CD14-positive monocyte (primary cell): ENCODE measurements around the genes USP26 and PLAC1.

DNA sequence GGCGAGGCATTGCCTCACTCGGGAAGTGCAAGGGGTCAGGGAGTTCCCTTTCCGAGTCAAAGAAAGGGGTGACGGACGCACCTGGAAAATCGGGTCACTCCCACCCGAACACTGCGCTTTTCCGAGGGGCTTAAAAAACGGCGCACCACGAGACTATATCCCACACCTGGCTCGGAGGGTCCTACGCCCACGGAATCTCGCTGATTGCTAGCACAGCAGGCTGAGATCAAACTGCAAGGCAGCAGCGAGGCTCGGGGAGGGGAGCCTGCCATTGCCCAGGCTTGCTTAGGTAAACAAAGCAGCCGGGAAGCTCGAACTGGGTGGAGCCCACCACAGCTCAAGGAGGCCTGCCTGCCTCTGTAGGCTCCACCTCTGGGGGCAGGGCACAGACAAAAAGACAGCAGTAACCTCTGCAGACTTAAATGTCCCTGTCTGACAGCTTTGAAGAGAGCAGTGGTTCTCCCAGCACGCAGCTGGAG is 56.1 kb upstream of the ENOX2 start:
- CAGE, long polyA plus RNA: no peak

- CAGE, long polyA plus RNA: no peak
These were observed 100.0 kb downstream of the ARHGAP36 start for GRCh38 chrX:131158170-131158458.

- CAGE, long polyA plus RNA: no peak
These were observed 41.7 kb upstream of the FRMD7 start for GRCh38 chrX:132169420-132169951.

- CAGE, long polyA plus RNA: no peak
These were observed 12.9 kb downstream of the RAP2C start for GRCh38 chrX:132206290-132206706.

DNA sequence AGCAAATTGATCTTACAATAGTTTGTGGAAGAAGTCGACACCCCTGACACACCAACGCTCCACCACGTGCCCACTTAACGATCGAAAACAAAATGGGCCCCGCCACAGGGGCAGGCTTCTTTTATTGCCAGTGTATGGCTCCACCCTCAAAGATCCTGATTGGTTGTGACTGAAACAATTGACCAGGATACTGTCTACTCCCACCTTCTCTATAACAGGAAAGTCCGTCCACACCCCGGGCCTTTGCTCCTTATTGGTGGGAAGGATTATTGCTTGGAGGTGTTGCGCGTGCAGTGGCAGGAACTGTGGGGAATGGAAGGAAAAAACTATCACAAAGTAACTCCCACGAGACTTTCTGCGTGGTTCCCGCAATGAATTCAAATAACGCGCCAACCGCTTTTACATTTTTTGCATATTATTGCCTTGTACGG is at the start of gene USP26:
TSS of gene USP26 (minus strand) at position 96 of the 431 bp plus-strand sequence.
- CAGE, long polyA plus RNA: no peak

GRCh38 chrX:133413497-133413782 is 1.8 kb downstream of the GPC4 start:
- CAGE, long polyA plus RNA: no peak

GRCh38 chrX:133444782-133445561 is 29.7 kb upstream of the GPC4 start:
- CAGE, long polyA plus RNA: no peak

DNA sequence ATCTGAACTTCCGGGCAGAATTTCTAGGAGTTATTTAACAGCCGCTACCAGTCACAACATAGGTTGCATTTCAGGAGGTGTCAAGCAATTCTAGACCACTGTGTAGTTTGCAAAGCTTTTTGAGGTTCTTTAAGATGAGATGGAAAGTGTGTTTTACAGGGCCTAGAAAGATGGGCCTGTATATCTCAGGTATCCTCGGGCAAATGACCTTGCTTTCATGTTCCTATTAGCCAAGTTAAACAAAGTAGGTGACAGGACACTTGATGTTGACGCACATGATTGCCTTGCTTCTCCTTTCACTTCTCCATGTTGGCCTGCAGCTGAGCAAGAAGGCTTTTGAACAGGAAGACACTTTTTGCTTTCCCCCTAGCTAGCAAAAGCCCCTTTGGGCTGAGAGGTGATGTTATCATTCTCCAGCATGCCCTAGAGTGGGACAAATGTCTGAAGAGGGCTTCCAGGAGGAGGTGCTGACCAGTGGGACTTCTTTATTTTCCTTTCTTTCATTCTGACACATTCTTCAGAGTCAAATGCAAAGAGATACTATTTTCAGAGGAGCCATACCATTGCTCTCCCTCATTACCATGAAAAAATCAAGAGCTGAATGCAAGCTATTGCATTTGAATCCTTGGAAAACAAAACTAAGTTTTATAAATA is 202.1 kb downstream of the GPC3 start:
- CAGE, long polyA plus RNA: no peak

GRCh38 chrX:134621843-134622737 is 36.2 kb downstream of the PLAC1 start:
- CAGE, long polyA plus RNA: no peak

DNA sequence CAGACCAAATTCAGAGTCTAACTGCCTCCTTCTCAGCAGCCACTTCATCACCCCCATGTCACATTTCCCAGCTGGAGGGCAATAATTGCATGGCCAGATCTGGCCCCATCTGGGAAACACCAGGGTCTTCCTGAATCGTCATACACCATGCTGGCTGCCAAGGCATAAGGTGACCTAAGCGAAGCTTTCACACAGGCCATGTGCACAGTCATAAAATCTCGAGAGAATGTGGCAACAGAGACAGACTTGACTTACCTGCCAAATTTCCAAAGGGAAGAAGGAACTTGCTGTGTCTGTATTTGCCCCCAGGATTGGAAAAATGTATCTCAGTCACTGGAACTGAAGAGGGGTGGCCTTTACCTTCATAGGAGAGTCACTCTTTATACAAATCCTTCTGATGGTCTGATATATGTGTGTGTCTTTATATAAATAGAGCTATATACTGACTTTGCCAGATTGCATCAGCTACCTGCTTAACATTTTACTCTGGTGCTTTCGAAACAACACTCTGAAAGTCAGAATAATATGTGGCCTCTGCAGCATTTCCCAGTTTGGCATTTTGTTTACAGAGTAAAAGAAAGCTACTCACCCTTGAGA is at the start of gene PLAC1:
TSS of gene PLAC1 (minus strand) at position 399 of the 597 bp plus-strand sequence.
- CAGE, long polyA plus RNA: no peak

- CAGE, long polyA plus RNA: no peak
These were observed 26.0 kb downstream of the PABIR2 start for GRCh38 chrX:134770668-134771686.

DNA sequence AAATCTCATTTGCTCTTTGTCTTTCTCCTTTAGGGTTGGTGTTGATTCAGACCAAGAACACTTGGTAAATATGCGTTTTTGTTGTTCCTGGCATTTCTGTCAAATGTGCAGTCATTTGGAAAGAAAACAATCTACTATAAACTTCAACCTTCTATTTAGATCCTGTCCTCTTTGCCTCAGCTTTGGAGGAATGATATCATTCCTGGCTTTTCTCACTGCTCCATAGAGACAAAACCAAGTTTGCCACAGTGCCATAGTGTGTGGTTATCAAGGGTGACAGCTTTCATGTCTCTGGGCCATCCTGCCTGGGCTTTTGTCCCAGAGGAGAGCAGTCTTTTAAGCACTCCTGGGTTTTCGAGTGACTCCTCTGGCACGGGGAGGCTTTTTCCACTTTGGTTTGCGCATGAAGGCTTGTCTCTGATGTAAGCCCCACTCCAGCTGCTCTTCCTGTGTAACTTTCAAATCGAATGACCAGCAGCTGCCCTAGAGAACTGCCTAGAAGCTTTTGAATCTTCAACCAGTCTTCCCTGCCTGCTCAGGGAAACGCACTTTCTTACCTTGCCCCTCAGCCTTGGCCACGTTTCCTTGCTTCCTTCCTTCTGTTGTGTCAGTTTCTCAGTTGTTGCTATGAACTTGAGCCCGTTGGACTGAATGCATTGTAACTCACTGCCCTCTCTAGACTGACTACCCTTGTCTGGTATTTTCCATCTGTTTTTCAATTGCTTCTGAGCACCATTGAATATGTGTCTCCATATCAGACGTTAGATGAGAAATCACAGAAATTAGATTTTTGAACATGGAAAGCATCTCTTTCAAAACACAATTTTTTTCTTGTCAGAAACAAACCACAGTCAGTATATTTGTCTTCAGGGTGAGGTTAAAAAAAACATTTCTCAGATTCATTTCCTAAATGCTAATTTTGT is 45.1 kb downstream of the SLC9A6 start:
- CAGE, long polyA plus RNA: no peak

- CAGE, long polyA plus RNA: no peak
These were observed 85.4 kb downstream of the SLC9A6 start for GRCh38 chrX:136070682-136070926.

DNA sequence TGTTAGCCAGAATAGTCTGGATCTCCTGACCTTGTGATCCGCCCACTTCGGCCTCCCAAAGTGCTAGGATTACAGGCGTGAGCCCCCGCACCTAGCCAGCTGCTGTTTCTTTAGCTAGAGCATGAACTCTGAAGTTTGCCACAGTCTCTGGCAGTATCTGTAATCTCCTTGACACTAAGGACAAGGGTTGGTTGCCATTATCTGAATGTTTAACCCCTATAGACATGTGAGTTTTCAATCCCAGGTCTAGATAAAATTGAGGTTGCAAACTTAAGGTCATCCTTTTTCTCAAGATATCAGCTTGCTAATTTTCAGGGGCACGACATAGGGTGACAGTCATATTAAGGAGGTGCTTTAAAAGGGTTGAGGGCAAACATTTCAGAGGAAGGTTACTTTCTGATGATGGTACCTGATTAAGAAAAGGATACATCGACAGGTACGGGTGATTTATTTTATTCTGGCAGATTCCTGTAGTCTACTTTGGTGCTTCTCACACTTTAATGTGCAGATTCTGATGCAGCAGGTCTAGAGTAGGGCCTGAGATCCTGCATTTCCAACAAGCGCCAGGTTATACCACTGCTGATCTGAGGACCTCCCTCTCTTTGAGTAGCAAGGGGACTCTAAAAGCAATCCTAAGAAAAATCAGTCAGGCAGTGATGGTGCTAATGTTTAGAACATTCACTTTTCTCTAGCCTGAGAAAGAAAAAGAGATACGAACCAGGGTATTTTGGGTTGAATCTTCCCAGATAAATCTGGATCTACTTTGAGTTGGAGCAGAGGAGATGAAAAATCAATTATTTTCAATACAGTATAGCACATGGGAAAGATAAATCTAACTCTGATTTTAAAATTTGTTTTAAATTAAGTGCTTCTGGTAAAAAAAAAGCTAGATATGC is 22.7 kb upstream of the FHL1 start:
- CAGE, long polyA plus RNA: no peak

- CAGE, long polyA plus RNA: no peak
These were observed 5.9 kb downstream of the FHL1 start for GRCh38 chrX:136202616-136203364.

DNA sequence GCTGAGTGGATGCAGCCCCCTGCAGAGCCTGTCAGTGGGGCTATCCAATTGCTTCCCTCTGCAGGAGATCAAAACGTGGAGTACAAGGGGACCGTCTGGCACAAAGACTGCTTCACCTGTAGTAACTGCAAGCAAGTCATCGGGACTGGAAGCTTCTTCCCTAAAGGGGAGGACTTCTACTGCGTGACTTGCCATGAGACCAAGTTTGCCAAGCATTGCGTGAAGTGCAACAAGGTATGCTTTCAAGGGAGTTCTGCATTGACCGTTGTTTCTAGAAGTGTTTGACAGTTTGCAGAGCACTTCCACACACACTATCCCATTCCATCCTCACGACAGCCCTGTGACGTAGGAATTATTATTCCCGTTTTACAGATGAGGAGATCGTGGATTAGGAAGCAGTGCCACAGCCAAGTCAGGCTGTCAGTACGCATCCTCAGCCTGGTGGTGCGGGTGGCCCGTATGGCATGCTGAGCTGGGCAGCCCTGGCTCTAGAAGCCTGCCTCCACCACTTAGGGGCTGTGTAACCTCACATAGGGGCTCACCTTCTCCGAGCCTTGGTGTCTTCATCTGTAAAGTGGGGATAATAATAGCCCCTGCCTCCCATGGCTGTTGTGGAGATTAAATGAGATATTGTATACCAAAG is 11.0 kb downstream of the FHL1 start:
- CAGE, long polyA plus RNA: no peak

- CAGE, long polyA plus RNA: no peak
These were observed 565 bp downstream of the MAP7D3 start for GRCh38 chrX:136250472-136251198.

DNA sequence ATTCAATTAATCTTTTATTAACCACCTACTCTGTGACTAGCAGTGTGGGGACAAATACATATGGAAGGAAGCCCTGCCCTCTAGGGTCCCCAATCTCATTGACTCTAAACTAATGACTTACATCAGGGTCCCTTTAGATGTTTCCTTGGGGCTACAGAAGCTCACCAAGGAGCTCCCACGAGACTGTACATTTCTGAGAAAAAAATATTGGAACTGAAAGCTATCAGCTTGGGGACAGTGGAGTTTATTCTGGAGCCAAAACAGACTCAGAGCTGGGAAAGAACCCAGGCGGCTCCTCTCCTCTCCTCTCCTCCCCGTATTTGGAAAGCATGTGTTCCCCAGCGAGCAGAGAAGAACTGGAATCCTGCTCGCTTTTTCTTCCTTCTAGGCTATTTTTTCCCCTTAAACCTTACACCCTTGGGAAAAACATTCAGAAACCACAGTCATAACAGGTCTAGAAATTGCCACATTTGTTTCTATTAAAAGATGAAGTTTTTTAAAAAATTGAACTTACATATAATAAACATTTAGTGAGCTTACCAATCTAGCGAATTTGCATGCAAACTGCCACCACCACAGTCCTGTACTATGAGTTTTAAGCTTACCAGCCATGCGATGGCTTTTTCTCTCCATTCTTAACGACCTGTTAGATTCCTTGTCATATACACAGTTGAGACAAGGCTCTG is 4.4 kb upstream of the MAP7D3 start:
- CAGE, long polyA plus RNA: no peak

GRCh38 chrX:136866200-136867105 is 14.1 kb downstream of the RBMX start:
- CAGE, long polyA plus RNA: no peak

GRCh38 chrX:136872330-136873218 is 8.0 kb downstream of the RBMX start:
- CAGE, long polyA plus RNA: no peak